Measurements from ENCODE around the genes DEFB127, SRXN1 and ANGPT4.

DNA sequence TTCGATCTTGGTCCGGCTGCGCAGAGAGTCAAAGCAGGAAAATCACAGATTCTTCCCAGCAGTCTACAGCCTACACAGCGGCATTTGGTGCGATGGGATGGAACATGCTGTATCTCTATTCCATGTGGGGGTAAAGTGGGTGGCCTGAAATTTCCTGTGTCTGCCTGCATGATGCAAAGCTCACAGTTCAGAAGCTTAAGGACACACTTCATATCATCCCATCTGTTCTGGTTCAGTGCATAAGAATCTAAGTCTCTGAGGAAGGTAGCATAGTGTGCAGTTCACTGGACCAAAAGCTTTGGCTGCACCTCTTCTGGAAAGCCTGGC is at the start of gene DEFB127:
TSS of gene DEFB127 (plus strand) at position 238 of the 327 bp plus-strand sequence.
- PRO-cap: no peak

DNA sequence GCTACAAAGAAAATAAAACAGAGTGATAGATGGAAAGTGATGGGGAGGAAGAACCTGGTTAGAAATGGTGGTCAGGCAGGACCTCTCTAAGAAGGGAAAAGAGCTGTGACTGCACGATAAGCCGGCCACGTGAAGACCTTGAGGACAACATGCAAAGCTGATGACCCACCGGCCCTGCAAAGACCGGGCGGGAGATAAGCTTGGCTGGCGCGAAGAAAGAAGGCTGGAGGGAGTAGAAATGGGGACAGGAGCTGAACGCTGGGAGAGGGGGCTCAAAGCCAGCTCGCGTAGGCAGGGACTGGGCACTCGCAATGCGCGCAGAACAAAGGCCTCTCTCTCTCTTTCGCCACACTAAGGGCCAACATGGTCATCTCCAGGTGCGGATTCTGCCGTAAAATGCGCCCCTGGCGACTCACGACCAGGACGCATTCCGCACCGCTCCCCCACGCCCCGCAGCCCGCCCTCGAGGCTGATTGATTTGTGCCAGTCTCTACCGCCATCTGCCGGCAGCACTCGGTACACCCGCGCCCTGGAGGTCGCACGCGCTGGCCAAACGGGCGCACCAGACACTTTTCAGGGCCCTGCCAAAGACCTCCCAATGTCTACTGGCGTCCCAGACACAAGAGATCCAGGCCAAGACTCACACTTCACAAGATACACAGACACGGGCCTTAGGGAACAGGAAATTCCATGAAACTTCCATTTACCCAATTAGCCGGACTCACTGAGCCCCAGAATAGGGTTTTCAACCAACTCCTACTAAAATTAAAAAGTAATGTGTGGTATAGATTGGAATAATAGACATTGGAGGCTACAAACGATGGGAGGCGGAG is 9.3 kb downstream of the DEFB132 start:
- PRO-cap: unidirectional peak, minus-strand start at position 300 of the sequence

GRCh38 chr20:327219-327730 is 1.9 kb downstream of the SOX12 start:
- PRO-cap: bidirectional peak, plus-strand start at chr20:327266, minus-strand start at chr20:327012; bidirectional peak, plus-strand start at chr20:327456, minus-strand start at chr20:327327

GRCh38 chr20:329394-330359 is 4.3 kb downstream of the SOX12 start:
- PRO-cap: no peak

DNA sequence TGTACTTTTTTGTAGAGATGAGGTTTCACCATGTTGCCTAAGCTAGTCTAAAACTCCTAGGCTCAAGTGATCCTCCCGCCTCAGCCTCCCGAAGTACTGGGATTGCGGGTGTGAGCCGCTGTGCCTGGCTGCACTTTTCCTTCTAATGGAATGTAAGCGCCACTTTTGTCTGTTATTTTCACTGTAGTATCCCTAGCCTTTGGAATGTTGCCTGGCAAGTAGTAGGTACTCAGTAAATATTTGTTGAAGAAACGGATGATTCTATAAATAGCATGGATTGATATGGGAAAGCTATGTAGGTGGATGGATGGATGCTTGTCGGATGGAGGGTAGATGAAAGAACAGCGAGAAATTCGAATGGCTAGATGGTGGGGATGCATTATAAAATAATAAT is 10.3 kb upstream of the TRIB3 start:
- PRO-cap: unidirectional peak, minus-strand start at position 144 of the sequence

- PRO-cap: no peak
These were observed 25.5 kb downstream of the RBCK1 start for GRCh38 chr20:433515-434081.

GRCh38 chr20:437690-438217 is 24.6 kb downstream of the TBC1D20 start:
- PRO-cap: no peak

DNA sequence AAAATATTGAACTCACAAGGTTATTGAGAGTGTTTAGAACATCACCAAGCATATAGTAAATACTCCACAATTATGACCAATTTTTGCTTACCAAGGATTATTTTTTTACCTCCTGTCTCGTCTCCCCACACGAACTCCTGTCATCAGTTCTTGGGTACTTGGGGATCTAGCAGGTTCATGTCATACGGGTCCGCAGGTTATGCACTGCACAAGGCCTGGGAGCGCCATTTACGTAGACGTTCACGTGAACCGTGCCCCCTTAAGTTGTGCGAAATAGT is 372 bp upstream of the TBC1D20 start:
- PRO-cap: no peak

GRCh38 chr20:652814-653857 is at the start of gene SRXN1:
SRXN1 (minus strand) TSS chr20:653200.
- PRO-cap: bidirectional peak, plus-strand start at chr20:653582, minus-strand start at chr20:653198

GRCh38 chr20:760576-761372 is 7.5 kb downstream of the SLC52A3 start:
- PRO-cap: no peak

DNA sequence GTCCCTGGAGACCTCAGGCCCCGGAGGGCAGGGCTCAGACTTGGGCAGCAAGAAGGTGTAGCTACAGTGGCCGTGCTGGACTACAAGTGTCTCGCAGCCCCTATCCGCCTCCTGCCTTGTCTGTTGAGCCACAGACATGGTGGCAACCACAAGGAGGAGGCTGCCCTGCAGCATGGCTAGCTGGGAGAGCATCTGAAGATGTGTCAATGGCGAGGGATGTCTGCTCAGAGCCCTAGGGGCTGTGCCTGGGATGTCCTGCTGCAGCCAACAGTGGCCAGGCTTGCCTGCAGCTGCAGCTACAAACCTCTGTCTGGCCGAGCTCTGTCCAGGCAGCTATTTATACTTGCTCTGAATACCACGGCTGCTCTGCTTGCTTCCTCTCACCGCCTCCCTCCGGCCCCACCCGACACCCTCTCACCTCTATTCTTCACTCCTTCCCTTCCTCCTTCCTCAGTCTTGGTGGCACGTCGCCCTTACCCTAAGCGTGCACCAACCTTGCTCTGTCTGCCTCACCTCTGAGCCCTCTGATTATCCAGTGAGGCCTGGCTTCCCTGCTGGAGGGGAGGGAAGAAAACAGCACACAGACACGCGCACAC is at the start of gene ANGPT4:
TSS of gene ANGPT4 (minus strand) at position 312 of the 596 bp plus-strand sequence.
- PRO-cap: no peak

GRCh38 chr20:1535938-1536285 is 21.6 kb downstream of the SIRPD start:
- PRO-cap: no peak

GRCh38 chr20:1663856-1664227 is 6.3 kb upstream of the SIRPG start:
- PRO-cap: no peak

GRCh38 chr20:1802243-1802897 is 92.8 kb upstream of the SIRPA start:
- PRO-cap: no peak

DNA sequence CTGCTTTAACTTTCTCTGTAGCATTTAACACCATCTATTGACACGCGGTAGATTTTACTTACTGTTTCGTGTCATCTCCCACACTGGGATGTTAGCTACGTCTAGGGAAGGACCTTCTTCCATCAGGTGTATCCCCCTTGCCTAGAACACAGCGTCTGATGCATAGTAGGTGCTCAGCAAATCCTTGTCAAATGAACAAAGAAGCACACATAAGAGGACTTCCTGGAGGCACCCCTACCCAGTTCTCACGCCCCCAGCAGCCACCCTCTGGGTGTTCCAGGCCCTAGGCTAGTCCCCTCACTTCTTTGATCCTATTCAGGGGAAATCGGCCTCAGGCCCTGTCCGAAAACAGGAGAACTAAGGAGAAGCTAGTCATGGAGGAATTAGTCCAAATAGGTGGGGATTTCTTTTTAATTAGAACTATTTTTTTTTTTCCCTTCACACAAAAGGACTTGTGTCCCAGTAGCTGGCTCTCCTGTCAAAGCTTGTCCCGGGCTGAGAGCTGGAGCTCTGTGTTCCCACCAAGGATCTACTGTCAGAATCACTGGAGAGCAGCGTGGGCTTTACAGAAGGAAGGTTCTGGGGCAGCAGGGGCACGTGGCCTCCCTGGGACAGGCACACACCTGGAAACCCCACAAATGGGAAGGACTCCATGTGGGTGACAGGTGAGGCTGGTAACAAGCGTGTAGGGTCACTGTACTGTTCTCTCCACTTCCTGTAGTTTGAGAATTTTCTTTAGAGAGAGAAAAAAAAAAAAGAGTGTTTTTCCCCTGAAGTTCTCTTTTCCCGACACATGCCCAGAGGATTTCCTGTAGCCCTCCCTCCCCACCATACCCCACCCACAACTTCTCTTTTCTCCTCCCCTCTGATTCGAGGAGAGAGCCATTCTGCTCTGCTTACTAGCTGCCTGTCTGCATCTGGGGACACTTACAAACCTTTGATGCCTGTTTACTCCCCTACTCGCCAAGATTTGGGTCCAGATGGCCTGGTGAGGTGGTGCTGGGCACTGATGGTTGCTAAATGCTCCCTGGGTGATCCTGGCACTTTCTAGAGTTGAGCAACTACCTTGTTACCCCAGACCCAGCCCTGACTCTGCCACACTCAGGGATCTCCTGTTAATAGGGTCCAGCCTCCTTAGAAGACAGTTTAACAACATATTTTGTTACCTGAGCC is 84.3 kb upstream of the SIRPA start:
- PRO-cap: no peak

GRCh38 chr20:1880785-1880999 is 14.5 kb upstream of the SIRPA start:
- PRO-cap: no peak

GRCh38 chr20:1893831-1894255 is 1.4 kb upstream of the SIRPA start:
- PRO-cap: no peak

DNA sequence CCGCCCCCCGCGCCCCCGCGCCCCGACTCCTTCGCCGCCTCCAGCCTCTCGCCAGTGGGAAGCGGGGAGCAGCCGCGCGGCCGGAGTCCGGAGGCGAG is 1.1 kb upstream of the SIRPA start:
- PRO-cap: no peak

DNA sequence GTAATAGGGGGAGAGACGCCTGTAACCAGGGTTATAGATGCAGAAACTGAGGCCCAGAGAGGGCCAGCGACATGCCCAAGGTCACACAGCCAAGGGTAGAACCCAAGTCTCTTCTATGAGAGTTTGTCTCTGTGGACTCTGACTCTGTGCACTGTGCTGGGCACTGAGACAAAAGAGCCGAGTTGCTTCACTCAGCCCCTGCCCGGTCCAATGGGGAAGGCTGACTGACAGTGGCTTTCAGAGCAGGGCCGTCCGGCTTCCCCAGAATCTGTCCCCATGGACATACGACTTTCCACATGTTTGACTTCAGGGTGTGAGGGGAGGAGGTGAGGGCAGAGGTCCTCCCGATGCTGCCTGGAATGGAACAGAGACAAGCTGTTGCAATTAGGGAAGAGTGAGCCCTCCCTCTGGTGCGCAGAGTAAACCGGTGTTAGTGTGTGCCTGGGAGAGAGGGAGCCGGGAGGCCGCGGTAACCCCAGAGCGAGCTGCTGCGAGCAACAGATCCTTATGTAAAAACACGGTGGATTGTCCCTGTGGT is 484 bp downstream of the SIRPA start:
- PRO-cap: no peak

DNA sequence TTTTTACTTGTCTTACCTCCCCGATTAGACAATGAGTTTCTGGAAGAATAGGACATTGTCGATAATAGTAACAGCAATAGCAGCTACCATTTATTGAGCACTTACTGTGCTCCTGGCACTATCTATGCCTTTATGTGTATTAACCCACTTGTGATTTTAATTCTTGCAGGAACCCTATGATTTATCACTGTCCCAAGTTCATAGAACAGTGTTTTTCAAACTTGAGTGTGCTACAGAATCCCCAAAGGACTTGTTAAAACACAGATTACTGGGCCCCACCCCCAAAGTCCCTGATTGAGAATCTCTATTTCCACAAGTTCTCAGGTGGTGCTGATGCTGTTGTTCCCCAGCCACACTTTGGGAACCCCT is 35.7 kb downstream of the SIRPA start:
- PRO-cap: no peak

All from progenitor cell of endocrine pancreas (in vitro differentiated cells).